LHCN-M2 (cell line): Measurements from ENCODE around the gene NPIPB6.

- RAMPAGE, long total RNA: no peak
These were observed 57.7 kb downstream of the GTF3C1 start for GRCh38 chr16:27491765-27492681.

- RAMPAGE, long total RNA: no peak
These were observed 25.5 kb downstream of the KATNIP start for GRCh38 chr16:27575423-27575944.

GRCh38 chr16:27625157-27625975 lies 75.4 kb downstream of the KATNIP start:
- RAMPAGE, long total RNA: no peak

DNA sequence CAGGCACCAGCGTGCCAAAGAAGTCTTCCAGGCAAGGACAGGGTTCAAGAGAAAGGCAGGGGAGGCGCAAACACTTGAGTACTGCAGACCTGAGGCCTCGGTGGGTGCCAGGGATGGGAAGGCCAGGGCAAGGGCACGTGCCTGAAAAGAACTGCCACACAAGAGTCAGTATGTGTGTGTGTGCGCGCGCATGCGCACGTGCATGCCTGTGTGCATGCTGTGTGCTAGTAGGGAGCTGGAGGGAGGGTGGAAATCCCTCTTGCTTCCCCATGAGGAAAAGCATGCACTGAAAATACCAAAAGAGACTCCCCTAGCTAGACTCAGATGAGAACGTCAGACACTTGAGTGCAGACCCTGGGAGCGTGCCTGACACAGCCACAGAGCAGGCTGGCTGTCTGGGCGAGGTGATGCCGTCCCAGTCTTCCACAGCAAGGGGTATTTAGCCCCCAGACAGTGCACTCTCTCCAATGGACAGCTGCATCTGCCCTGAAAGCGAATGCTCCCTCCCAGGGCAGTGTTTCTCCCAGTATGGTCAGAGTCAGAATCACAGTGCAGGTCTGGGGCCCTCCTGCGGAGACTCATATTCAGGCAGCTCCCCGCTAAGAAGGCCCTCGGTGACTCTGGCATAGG lies 40.2 kb upstream of the GSG1L start:
- RAMPAGE, long total RNA: no peak

DNA sequence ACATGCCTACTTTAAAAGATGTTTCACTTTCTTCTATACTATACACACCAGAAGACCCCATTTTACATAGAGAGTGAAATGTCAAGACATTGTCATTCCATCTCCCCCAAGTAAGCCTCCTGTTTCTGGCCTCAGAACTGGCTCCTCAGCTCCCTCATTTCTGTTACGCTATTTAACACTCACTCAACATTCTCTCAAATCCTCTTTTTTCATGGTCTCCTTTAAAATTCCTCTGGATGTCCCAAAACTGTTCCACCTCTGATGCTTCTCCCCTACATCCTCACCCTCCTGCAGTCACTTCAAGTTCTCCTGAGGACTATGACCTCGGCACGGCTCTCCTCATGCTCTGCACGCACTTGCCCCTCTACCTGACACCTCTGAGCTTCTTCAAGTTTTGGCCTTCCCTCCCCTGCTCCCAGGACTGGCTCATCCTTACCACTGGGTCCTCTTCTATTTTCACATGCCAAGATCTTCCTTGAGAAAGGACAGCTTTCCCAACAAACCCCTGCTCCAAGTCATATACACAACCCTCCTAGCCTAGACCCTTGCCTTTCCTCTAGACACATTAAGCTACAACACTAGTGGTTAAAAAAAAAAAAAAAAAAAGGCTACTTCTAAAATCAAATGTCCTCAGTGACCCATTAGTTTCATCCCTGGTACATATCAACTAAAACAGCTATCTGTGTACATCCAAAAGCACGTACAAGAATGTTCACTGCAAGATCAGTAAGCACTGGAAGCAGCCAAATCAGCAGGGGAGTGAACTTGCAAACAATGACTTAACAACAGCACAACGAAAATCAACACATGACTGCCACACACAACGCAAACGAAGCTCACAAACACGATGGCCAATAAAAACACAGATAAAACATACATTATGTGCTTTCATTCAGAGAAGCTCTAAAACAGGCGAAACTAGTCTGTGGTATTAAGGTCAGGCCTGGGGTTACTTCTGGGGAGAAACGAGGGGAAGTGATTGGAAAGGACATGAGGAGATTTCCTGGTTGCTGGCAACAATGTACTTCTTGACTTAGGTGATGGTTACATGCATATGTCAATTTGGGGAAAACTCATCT lies 60.8 kb downstream of the XPO6 start:
- RAMPAGE, long total RNA: no peak

DNA sequence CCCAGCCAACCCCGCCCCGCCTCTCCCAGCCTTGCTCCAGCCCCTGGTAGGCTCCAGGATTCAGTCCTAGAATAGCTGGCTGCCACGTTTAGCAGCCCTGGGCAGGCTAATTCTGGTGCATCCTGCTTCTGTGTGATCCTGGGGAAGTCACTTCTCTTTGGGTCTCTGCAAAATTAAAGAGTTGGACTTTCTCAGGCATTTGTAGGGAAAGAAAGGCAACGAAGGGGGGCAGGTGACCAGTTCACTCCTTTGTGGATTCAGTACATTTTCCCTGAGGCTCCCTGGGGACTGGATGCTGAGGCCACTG lies 30.1 kb upstream of the SBK1 start:
- RAMPAGE, long total RNA: no peak

DNA sequence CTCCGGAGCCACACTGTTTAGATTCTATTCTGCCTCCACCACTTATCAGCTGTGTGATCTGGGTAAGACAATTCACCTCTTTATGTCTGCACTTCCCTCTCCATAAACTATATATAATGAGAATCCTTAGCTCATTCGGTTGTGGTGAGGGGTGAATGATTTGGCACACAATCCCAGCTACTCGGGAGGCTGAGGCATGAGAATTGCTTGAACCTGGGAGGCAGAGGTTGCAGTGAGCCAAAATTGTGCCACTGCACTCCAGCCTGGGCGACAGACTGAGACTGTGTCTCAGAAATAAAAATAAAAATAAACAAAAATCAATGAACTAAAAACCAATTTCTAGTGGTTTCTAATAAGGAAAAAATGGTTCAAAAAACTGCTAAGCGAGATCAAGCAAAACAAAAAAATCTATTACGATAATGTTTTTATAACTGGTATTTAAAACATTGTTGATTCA lies at the start of gene NPIPB6:
TSS of gene NPIPB6 (minus strand) at position 168 of the 457 bp plus-strand sequence.
- RAMPAGE, long total RNA: no peak

- RAMPAGE, long total RNA: no peak
These were observed 2.9 kb downstream of the APOBR start for GRCh38 chr16:28497076-28497952.

DNA sequence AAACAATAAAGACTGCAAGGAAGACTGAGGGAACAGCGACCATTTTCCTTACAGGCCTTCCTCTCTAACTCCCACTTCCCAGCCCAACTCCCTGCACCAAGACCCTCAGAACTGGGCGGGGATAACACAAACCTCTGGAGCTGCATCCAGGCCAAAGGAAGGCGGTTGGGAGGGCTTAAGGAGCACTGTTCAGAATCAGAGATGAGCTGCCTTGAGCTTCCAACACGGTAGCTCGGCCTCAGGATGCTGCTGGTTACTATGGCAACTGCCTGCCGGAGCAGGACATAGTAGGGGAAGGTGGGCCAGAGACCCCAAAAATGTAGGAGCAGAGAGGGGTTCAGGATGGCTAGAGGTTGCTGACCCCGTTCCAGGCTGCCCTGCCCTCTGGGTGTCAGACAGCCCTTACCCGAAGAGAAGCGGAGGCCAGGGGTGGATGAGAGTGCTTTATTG lies 4.5 kb downstream of the APOBR start:
- RAMPAGE, long total RNA: no peak

GRCh38 chr16:28572999-28573430 lies 19.3 kb downstream of the SGF29 start:
- RAMPAGE, long total RNA: no peak

GRCh38 chr16:28833871-28835043 lies 11.5 kb downstream of the ATXN2L start:
- RAMPAGE, long total RNA: no peak

DNA sequence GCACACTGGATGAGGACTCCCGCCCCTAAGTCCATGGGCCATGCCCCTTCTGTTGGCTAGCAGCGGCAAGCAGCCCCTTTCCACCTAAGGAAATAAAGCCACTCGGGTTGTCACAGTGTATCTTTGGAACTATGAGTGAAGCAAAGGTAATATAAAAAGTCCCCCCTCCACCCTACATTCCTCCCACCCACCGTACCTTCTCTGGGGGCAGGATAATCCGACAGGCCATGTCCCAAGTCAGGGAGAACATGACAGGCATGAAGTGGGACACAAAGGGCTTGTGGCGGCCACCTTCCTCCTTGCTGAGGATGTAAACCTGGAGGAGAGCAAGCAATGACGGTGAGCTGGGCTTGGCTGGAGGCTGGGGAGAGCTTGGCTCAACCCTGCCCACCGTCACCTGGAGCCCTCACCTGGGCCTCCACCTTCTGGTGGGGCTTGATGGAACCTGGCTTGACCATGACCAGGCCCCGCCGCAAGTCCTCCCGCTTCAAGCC lies 2.6 kb downstream of the TUFM start:
- RAMPAGE, long total RNA: no peak

DNA sequence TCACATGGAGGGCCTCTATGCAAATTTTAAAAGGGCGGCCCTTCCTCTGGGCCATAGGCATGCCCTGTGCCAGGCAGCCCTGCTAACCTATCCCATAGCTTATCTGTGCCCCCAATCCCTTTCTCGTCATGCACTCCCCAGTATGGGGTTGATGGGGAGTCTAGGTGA lies 933 bp downstream of the RABEP2 start:
- RAMPAGE, long total RNA: no peak

DNA sequence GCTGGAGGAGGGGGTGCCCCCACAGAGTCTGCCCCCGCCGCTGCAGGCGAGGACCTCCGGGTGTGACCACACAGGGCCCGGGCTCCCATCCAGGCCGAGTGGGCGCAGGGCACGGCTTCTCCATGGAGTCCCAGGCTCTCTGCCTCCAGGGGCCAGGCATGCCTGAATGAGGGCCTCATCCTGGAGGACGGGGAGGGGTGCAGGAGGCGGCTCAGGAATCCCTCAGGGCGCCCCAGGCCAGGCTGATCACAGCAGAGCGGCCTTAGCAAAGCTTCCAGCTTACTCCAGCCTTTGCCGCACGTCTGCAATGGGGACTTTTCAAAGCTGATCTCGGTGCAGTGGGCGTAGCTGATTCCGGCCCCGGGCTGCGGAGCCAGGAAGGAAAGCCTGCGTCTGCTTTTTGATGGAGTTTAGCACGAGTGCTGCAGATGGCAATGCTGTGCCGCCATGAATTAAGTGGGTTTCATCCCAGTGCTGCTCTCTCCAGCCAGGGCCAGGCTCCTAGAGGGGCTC lies 146.5 kb downstream of the LAT start:
- RAMPAGE, long total RNA: no peak

DNA sequence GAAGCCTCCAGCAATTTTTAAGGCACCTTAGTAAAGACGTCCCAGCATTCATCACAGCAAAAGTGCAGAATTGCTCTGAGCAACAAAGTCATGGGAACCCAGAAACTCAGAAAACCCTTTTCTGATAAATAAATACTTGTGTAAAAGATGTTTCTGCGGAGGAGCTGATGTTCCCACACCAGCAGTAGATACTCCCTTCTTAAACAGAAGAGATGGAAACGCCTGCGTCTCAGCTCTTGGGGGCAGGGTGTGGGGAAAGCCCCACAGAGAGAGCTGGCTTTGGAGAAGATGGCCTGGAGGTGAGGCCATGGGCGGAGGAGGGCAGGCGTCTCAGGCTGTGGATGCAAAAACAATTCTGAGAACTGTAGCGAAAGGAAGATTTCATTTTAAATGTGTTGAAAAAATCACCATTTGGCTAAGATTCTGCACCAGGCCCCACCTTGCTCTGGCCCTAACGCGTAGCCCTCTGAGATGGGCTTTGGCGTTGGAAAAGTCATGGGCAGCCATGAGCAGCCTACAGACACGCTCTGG lies 201.0 kb downstream of the LAT start:
- RAMPAGE, long total RNA: no peak

DNA sequence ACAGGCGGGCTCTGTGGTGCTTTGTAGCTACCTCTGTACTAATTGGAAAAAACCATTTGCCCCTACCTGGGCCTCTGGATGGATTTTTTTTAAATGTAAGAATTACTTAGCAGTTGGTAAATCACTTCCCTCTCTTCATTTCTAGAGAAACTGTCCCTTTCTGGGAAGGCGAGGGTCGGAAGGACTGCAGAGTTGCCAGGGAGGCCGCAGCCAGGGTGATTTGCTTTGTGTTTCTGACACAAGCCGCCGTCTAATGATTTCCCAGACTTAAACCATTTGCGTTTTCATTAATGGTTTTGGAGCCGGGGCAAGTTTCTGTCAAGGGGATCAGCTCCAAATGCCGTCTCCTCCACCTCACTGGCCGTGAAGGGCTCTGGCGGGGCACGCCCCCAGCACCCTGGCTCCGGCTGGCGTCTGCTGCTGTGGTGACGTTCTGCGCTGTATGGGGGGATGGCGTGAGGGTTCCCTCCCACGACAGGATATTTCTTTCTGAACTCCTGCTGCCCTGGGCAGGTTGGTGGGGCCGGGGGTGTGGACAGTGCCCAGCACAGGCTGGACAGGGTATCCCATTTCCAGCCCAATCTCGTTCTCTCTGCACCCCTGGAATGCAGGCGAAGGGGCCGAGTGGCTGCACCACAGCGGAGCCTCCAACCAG lies 201.8 kb downstream of the LAT start:
- RAMPAGE, long total RNA: no peak

GRCh38 chr16:29292750-29293476 lies 113.6 kb downstream of the NPIPB11 start:
- RAMPAGE, long total RNA: no peak

- RAMPAGE, long total RNA: no peak
These were observed 68.4 kb upstream of the SPN start for GRCh38 chr16:29594247-29595432.

DNA sequence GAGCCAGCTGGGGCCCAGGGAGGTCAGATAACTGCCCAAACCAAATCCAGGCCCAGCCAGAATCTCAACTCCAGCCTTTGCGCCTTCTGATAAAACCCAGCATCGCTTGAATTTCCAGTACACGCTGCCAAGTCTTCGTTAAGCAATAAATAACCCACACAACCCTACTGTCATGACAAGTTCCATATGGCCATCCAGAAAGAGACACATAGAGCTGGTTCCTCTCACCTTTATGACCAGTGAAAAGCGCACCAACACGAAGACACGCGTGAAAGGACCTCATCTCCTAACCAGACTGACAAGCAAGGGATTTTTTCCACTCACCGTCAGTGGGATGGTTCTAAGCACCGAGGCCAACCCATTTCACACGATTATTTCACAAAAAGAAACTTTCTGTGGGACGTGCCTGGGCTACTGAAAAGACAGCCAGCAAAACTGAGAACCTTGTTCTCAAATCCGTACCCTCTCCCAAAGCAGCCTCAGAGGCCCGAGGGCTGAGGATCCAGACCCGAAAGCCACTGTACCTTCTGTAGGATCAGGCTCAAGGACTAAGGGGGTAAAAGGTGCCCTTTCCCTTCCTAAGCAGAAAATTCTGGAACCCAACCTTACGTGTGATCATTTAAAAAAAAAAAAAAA lies 55.4 kb upstream of the SPN start:
- RAMPAGE, long total RNA: no peak

DNA sequence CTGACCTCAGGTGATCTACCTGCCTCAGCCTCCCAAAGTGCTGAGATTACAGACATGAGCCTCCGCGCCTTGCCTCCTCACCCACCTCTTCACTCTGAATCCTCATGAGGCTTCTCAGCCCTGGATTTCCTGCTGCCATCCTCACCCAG lies 2.1 kb downstream of the SPN start:
- RAMPAGE, long total RNA: no peak